ENCODE data around the gene HDC.

GRCh38 chr15:45855058-45855554, 220.3 kb downstream of the SQOR start:
- PRO-cap, result no peak

GRCh38 chr15:46472606-46473018, 837.8 kb downstream of the SQOR start:
- PRO-cap, result no peak

DNA sequence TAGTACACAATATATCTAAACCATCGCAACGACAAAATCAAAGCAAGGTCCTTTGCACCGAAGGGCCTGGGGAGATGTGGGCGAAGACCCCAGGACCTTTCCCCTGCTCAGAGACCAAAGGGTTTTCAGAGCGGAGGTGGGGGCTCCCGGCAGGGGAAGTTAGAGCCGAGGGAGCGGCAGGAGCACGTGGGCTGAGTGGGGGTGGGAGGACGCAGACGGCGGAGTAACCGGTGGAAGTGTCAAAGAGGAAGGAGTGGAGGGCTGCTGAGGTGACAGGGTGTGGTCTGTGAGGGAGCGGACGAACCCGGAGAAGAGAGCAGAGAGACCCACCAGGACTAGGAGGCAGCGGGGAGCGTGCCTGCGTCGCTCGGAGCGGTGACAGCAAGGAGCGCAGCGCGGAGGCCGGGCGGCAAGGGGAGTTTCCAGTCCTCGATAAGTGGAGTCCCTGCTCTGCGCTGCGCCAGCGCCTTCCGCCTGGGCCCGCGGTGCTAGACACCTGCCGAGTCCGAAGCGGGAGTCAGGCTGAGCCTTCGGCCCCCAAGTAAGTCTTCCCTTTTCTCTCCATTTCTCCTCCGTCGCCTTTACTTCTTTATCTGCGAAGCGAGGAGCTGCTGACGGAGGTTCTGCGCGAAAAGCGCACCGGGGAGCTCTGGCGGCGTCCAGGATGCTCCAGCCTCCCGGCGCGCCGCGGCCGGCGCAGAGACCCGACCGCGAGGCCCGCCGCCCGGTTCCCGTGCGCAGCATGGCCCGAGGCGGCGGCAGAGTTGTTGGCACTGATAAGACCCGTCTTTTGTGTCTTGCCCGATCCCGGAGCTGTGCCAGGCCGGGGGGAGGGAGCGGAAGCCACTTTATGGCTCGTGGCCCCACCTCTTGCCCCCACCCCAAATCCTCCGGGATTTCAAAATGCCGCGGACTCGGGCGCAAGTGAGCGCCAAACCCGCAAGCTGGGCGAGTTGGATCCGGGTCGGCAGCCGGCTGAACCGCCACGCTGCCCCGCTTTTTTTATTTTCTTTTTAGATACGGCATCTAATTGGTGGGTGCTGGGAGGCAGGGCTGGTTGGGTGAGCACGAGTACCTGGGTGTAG, 533.1 kb upstream of the SEMA6D start:
- PRO-cap, result no peak

- PRO-cap, result no peak
Observed at GRCh38 chr15:47332179-47332430, 385.2 kb upstream of the SEMA6D start.

- PRO-cap, result no peak
Observed at GRCh38 chr15:47673499-47673991, 43.8 kb upstream of the SEMA6D start.

- PRO-cap, result no peak
Observed at GRCh38 chr15:47726555-47727119, 9.3 kb downstream of the SEMA6D start.

GRCh38 chr15:47812466-47813012, 95.2 kb downstream of the SEMA6D start:
- PRO-cap, result no peak

DNA sequence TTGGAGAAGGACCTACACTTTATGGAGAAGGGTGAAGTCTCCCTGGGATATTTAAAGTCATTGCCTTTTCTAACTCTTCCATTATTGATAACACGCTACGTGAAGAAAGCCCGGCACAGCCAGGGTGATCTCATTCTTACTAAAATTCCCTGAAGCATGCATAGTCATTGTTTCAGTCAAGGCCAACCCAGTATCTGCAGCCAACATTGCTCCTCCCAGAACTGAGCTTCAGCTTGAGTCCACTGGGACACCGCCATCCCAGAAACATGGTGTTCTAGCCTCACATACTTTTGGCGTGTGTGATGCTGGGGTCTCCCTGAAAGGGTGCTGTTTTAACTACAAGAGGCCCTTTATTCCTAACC, 25.8 kb upstream of the FBN1 start:
- PRO-cap, result no peak

- PRO-cap, result no peak
Observed at GRCh38 chr15:48896502-48897472, 18.9 kb downstream of the EID1 start.

GRCh38 chr15:48985083-48985417, 21.3 kb upstream of the SHC4 start:
- PRO-cap, result no peak

- PRO-cap, result no peak
Observed at GRCh38 chr15:49244464-49245552, 74.8 kb downstream of the GALK2 start.

GRCh38 chr15:49423791-49424634, 971 bp downstream of the FGF7 start:
- PRO-cap, result no peak

DNA sequence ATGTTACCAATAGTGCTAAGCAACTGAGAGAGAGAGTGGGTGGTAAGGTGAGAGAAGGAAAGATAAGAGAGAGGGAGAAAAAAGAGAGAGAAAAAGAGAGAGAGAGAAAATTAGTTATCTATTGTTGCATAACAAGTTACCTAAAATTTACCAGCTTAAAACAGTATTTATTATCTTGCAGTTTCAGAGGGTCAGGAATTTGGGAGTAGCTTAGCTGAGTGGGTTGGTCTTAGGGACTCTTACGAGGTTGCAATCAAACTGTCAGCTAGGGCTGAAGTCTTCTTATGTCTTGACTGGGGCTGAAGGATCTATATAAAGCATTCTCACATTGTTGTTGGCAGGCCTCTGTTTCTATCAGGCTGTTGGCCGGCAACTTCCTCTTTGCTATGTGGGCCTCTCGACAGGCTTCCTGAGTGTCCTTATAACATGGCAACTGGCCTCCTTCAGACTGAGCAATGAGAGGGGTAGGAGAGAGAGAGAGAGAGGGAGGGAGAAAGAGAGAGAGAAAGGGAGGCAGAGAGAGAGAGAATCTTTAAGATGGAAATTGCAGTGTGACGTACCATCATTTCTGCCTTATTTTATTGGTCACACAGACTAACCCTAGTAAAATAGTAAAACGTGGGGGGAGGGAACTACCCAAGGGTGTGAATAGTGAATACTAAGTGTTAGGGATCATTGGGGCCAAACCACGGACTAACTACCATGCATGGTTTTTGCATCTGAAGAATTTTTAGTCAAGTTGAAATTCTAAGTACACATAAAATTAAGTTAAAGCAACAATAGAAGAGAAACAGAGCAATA, 16.0 kb downstream of the FGF7 start:
- PRO-cap, result no peak

GRCh38 chr15:49465926-49466795, 43.1 kb downstream of the FGF7 start:
- PRO-cap, result no peak

DNA sequence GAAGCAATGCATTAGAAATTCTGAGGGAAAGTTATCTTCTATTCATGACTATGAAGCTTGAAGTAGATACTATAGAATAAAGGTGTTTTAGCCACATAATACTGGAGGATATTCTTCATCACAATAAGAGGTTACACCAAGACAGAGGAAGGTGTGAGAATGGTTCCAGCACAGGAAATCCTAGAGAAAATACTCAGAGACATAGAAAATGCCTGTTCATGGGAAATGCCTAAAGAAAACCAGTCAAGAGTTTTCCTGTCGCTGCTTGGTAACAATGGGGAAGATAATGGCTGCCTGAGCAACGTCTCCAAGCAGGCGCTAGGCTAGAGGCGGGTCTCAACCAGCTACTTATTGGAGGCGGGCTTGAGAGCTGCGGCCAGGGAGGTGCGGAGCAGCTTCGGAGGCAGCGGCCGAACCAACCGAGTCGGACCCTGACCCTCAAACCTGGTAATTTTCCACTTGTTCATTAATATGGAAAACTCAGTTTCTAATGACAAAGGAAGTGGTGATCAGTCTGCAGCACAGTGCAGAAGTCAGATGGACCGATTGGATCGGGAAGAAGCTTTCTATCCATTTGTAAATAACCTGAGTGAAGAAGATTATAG, 173.0 kb downstream of the DTWD1 start:
- PRO-cap, result no peak

- PRO-cap, result unidirectional peak, minus-strand start at chr15:50114538
Observed at GRCh38 chr15:50114203-50114803, 4.7 kb downstream of the ATP8B4 start.

GRCh38 chr15:50265458-50266356, at the start of gene HDC:
TSS of gene HDC (minus strand) at chr15:50265726.
- PRO-cap, result no peak

GRCh38 chr15:50351398-50352279, 3.4 kb downstream of the GABPB1 start:
- PRO-cap, result no peak

DNA sequence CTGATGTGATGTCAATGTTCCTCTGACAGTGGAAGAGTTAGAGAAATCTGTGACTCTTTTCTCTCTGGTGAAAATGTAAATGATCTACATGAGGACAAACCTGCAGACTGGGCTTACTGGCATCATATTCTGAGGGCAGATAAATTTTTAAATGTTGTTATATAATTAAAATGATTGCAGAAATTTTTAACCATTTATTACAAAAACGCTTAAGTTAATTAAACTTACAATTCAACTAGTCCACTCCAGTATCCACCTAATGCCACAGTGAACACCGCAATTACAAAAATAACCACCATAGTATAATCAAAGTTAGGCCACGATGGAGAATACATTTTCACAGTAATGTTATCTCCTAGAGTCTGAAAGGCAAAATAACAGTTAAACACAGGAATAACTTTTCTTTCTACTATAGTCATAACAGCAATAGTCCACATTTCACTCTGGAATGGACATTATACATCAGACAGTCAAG, 18.2 kb downstream of the SPPL2A start:
- PRO-cap, result no peak

DNA sequence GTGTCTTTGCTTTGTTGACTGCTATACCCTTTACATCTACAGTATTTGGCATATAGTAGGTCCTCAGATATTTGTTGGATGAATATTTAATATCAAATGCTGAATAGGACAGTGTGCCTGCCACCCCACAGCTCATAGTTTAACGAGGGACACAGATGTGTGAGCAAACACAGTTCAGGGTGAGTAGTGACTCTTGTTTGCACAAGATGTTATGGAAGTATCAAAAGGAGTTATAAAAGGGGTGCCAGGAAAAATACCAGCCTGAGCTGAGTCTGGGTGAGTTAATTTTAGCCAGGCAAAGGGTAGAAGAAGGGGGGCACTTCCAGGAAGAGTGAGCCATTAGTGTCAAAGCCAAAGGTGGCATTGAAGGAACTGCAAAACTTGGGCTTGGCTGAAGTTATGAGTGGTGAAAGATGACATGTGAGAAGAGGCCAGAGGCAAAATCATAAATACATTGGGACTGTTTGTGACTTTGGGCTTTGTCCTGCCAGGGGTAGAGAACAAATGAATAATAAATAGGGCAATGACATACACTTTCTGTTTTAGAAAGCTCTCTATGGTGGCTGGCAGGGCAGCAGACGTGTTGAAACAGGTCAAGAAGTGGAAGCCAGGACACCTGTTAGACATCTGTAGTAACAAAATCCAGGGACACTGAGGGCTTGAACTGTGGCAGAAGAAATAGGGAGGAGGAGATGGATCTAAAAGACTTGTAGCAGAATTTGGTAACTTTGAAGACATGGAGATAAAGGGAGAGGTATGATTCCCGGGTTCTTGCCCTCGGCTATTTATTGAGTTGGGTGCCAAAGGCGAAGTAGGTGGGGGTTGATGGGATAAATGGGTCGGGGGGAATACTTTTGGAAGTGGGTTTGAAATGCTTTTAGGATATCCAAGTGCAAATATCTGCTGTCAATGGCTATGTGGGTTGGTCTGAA, 2.0 kb upstream of the SPPL2A start:
- PRO-cap, result no peak